PFSK-1 (cell line): Measurements from ENCODE around the genes ACSF2 and TOB1.

GRCh38 chr17:50380213-50381582, 7.7 kb downstream of the EME1 start:
- RRBS: no CpG with 5 or more reads among the region's 21 CpGs

DNA sequence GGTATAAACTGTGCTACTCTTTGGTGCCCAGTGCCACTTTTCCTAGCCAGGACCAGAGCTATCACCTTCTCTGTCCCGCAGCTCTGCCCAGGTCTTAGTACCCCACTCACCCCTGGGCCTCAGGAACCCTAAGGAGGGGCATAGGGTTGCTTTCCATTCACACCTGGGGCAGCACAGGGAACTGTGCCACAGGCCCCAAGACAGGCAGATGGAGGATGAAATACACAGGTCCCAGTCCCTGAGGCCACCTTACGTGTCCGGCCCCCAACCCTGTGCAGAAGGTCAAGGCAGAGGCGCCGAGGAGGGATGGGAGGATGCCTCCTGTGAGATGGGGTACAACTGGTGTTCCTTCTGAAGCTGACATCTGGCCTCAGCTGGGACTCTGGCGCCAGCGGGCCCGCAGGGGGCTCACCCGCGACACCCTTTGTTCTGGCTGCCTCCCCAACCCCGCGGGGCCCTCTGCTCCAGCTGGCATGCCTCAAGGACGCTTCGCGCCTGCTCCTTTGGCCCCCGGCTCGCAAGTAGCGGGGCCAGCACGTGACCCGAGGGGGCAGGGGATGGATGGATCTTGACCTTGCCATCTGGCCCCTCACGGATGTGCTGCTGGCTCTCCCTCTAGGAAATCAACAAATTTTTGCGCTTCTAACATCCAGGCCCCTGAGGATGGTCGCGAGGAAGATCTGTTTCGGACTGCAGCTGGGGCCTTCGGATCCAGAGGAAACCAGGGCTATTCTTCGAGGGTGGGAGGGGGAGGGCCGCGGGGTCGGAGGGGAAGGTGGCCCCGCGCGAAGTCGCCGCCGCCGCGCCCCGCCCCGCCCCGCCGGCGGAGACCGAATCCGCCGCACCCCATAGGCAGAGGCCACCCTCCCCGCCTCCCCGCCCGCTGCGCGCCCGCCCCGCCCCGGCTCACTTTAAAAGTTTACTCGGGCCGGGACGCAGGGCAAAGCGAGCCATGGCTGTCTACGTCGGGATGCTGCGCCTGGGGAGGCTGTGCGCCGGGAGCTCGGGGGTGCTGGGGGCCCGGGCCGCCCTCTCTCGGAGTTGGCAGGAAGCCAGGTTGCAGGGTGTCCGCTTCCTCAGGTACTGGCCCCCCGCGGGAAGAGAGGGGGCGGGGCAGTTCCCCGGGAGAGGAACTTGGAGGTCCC, at the start of gene ACSF2:
TSS of gene ACSF2 (plus strand) at position 909 of the 1,145 bp plus-strand sequence.
- RRBS: under 1% methylated on average over 28 of the region's 72 CpGs

DNA sequence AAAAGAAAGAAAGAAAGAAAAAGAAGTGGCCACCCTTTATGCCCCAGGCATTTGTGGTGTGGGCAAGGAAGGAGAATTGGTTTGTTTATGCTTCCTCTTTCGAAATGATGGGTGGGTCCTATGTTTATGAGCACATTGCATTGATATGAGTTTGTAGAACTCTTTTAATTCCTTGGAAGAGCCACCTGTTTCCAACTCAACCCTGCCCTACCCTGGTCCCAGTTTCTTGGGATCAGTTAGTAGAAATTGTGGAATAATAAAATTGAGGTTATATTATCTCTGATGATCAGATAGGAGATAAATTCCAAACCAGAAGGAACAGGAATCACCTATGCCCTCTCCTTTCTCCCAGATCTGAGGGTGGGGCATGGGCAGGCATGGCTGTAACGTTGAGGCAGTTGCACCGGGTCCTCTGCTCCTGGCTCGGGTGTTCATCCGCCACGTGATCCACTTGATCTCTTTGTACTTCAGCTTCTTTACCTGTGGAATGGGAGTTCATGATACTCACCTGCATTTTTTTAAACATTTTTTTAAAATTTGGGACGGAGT, 15.9 kb downstream of the CHAD start:
- RRBS: no CpG with 5 or more reads among the region's 7 CpGs

GRCh38 chr17:50470243-50470859, 1.7 kb upstream of the CHAD start:
- RRBS: 86% methylated on average over 2 of the region's 6 CpGs

DNA sequence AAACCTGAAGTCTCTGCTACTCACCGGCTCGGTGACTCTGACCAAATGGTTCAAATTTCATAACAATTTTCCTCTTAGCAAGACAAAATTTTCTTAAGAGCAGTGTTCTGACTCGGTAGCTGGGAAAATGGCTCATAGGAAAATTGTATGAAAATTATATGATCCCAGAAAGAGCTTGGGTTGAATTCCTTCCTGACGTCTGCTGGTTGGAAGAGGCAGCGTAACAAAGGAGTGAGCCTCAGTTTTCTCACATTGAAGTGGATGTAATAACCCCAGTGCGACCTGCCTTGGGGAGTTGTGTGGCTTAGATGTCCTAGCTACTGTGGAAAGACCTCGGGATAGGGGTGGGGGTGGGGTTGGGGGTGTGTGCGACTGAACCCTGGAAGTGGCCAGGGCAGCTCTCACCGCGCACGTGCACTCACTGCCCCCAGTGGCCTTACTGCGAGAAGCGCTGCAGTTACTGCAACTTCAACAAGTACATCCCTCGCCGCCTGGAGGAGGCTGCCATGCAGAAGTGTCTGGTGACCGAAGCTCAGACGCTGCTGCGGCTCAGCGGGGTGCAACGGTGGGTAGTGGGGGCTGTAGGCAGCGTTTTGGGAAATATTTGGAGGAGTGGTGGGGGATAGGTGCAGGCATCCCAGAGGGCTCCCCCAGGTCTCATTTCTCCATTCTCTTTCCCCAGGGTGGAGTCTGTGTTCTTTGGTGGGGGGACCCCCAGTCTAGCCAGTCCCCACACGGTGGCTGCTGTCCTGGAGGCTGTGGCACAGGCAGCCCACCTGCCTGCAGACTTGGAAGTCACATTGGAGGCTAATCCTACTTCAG, 749 bp downstream of the RSAD1 start:
- RRBS: no CpG with 5 or more reads among the region's 22 CpGs

- RRBS: no CpG with 5 or more reads among the region's 12 CpGs
Observed at GRCh38 chr17:50484360-50485691, 6.2 kb downstream of the RSAD1 start.

DNA sequence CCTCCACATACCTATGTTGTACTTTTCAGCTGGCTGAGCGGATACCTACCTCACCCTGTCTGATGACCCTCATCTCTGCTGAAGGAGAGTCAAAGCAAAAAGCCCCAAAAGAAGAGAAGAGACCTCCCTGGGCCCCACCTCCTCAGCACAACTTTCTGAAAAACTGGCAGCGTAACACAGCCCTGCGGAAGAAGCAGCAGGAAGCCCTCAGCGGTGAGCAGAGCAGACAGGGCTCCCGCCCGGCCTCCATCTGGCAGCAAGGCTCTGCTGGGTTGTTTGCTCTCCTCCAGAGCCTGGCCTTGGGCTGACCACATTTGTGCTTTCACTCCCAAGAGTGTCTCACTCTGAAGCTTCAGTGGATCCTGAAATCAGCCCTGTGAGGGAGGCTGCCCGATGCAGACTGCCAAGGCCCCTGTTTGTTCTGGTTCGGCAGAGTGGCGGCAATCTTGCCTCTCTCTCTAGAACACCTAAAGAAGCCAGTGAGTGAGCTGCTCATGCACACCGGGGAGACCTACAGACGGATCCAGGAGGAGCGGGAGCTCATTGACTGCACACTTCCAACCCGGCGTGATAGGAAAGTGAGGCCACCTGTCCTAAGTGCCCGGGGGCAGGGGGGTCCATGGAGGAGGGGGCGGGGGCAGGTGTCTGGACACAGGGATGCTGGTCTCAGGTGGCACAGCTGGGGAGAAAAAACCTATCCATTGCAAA, 10.4 kb downstream of the MYCBPAP start:
- RRBS: 77% methylated on average over 4 of the region's 16 CpGs

DNA sequence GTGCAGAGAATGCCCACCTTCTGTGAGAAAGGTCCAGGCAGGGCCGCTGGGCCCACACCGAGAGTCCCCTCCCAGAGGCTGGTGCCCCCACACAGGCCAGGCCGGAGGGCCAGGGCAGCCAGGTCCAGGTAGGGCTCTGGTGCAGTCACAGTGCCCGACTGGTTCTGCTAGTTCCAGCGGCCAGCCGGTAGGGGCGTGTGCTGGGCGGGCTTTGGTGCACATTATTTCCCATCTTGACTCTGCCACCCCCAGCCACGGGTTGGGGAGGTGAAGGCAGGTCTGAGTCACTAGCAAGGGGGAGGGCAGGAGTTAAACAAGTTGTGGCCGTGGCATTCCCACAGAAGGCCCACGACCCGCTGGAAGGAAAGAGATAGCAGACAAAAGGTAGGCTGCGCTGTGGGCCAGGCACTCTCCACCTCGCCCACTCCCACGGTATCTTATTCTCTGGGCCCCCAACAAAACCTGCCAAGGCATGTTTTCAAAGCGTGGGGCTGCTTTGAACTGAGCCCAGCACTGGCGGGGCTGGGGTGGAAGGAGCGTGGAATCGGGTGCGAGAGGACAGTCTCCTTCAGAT, 1.8 kb downstream of the EPN3 start:
- RRBS: 25% methylated on average over 4 of the region's 20 CpGs

GRCh38 chr17:50635432-50636734, 1.2 kb downstream of the ABCC3 start:
- RRBS: 72% methylated on average over 2 of the region's 14 CpGs

DNA sequence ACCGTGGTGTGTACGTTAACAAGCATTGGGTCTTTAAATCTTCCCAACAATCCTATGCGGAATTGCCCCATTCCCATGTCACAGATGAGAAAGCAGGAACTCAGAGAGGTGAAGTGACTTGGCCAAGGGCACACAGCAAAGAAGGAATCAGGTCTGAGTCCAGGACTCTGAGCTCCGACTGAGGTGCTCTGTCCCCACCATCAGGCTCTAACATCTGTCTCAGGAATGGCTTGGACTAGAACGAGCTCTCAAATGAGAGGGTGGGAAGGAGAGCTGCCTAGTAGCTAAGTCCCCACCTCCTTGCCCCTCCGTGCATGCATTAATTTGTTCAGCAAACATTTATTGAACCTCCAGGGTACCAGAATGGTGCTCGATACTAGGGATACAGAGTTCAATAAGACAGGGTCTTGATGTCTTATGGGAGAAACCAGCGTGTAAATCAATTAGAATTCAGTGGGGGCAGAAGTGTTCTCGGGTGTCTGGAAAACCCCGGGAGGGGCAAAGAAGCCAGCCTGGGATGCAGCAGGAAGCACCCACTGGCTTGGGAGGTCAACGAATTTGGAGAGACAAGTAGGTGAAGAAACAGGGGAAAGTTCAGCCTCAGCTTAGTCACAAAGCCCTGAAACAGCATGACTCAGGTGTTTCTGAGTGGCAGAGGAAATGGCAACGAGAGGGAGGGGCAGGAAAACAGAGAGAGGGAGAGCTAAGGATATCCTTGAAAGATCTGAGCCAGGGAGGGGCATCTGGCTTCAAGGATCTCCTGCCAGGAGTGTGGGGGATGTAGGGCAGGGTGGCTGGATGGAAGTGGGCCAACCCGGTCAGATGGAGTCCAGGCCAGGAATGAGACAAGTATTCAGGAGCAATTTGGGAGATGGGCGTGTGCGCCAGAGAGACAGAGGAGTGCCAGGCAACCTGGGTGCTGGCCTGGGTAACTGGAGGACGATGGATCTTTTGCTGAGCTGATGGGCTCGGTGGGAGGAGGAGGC, 26.9 kb downstream of the ABCC3 start:
- RRBS: no CpG with 5 or more reads among the region's 17 CpGs

DNA sequence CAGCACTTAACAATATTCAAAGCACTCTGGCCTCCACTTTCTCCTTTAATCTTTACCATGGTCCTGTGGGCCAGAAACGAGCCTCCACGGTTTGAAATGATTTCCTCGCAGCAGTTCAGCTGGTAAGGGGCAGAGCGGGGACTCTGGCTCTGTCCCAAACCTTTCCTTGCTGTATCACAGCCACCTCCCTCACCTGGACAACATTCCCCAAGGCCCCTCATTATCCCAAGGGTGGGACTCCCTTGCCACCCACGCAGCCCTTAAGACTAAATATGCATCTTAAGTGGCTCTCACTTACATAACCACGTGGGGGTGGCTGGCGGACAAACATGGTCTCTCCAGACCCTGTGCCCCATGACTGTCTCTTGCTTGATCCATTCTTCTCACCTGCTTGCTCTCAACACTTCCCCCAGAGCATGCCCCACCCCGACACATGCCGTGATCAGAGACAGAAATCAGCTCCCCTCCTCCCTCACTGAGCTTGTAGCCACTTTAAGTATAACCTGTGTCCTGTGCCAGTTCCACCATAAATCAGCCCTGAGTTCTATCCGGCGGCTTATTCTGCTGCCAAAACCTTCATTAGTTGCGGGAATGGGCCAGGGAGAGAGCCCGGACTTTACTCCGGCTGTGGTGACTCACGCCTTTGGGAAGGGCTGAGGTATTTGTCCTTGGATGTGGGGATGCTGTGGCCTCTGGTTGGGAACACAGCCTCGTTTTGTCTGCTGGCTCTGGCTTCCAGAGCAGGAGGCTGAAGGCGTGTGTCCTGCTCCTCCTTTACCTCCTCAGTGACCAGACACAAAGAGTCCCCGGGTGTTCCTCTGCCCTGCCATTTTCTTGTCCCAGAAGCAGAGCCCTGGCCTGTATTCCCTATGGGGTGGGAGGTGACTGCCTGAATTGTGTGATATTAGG, 21.2 kb downstream of the ANKRD40 start:
- RRBS: 11% methylated on average over 4 of the region's 18 CpGs

DNA sequence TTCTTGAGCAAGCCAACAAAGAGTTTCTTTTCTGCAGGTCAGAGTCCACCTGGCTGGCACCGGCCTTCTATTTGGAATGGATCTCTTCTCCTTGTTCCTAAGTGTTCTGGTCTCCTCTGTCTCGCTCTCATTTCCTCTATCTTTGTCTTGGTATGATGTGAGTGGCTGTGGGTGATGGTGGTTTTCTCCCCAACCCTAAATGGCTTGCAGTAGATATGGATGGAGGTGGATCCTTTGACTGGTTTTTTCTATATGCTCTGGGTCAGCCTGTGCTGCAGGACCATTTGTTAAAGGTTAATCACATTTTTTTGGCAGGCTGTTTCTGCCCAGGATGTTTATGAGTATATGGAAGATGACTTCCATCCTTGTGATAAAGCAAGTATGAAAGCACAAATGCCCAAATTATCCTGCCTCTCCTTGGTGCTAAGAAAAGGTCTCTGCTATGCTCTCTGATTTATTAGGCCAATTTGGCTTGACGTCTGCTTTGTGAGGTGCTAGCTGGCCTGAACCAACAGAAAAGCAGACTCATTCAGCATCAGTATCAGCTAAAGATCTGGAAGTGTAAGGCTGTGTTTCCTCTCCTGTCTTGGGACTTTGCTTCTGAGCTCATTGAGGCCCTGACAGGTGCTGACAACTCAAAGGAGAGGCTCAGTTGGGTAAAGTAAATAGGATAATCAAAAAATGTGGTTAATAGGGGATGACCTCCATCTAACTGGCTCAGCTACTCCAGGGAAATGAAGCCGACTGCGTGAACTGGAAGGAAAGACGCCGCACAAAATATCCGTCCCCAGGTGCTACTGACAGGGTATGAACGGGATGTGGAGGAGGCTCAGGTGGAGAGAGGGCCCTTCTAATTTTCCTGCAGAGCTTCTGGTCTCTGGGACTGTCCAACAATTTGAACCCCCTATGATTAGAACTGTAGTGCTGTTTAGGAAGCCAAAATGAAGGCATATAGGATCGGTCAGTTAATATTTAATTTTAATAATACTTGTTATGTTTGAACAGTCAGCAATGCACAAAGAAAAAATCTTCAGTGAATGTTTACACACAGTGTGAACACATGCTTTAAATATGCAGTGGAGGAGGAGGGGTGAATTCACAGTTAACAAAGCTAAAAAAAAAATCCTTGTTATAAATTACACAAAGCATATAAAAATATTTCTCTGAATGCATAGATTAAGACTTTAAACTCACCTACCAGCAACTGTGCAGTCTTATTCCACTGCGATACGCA, 15.1 kb downstream of the ANKRD40 start:
- RRBS: no CpG with 5 or more reads among the region's 12 CpGs

GRCh38 chr17:50721034-50721552, 1.7 kb downstream of the LUC7L3 start:
- RRBS: no CpG with 5 or more reads among the region's 6 CpGs

GRCh38 chr17:50743632-50744051, 23.7 kb downstream of the ANKRD40CL start:
- RRBS: no CpG with 5 or more reads among the region's 2 CpGs

GRCh38 chr17:50865911-50866478, at the start of gene TOB1:
Gene TOB1, minus strand, starts transcription at chr17:50866354.
- RRBS: under 1% methylated on average over 19 of the region's 79 CpGs

DNA sequence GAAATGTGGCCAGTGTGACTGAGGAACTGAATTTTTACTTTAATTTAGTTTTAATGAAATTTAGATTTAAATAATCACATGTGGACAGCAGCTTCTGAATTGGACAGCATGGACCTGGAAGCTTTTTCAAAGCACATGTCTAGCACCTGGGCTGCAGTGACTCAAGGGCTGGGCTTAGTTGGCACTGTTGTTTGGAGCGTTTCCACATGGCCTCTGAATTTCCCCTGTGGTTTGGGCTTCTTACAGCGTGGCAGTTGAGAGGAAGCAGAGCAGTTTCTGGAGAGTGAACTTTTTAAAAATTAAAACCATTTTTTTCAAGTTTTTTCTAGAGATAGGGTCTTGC, 6.6 kb upstream of the TOB1 start:
- RRBS: no CpG with 5 or more reads among the region's 2 CpGs

DNA sequence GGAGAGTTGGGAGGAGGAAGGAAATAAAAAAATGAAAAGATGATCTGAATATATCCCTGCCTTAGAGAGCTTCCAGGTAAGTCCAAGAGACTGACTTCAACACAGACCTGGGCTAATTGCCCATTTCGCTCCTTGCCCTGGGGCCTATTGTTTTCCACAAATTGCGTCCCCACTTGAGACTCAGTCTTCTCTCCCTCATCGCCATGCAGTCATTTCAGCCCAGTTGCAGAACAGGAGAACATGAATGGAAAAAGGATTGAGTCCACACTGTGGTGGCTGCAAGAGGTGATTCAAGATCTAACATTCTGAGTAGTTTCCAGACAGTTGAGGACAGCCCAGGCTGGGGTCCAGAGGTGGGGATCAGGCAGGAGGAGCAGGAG, 21.6 kb upstream of the TOB1 start:
- RRBS: no CpG with 5 or more reads among the region's 3 CpGs

DNA sequence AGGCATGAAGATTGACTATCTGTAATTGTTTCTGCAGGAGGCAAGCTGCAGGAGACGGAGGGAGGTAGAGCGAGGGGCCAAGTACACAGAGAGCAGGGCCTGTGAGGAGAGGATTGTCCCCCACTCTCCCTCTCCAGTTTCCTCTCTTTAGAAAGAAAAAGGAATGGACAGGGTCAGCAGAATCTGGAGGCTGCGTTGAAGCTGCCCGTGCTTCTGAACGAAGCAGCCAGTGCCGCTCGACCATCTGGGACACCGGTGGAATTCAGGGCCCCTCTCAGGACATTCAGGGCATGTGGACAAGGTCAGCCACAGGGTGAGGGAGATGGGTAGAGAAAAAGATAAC, 33.9 kb upstream of the TOB1 start:
- RRBS: no CpG with 5 or more reads among the region's 8 CpGs

DNA sequence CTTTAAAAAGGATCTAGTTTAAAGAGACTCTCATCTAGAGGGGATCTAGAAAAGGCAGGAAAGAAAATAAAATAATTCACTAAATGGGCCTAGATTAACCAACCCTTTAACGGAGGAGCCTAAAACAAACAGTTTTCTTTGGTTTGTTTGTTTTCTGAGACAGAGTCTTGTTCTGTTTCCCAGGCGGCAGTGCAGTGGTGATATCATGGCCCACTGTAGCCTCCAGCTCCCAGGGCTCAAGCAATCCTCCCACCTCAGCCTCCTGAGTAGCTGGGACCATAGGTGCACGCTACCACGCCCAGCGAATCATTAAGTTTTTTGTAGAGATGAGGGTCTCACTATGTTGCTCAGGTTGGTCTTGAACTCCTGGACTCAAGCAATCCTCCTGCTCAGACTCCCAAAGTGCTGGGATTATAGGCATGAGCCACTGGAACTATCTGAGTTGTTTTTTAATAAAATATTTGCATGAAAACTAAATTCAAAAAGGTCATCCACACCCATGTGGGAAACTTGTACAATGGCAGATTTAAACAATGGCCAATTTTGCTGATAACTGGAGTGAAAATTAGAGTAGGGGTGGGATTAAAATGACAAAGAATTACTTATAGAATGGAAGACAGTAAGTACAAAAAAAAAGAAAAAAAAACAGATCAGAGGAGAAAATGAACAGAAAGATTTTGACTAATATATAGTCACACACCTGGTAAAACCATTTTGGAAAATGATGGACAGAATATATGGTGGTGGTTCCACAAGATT, 122.4 kb upstream of the TOB1 start:
- RRBS: no CpG with 5 or more reads among the region's 5 CpGs

DNA sequence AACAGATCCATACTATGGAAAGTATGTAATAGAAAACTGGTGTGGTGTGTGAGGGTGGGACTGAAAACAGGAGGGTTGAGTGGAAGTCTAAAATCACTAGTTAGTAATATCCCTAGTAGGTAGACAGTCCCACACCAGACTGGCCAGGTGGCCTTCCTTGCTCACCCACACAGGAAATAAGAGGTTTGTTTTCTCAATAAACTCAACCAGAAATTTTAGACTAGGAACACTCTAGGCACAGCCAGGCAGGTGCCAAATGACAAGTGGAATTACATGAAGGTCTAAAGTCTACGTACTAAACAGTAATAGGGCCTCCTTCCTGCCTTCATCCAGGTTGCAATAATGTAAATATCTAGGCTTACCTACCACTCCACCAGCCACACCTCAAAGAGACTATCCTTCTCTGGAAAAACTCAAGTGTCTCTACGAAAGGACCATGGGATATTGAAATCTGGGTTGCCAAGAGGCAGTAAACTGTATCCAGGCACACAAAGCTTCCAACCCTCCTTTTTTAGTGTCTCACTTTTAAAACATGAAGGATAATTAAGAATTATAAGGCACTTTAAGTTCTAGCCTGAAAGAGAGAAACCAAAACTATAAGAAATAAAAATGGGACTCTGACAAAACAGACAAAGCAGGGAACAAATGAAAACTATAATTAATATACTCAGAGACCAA, 26.8 kb downstream of the SPAG9 start:
- RRBS: no CpG with 5 or more reads among the region's 2 CpGs